Diencephalon (tissue), 2 donors: ENCODE data around the genes POU2AF3 and HOATZ.

GRCh38 chr11:105032378-105032810 lies 2.5 kb downstream of the CASP1 start:
- RAMPAGE, long total RNA = no peak

- RAMPAGE, long total RNA = no peak
These were observed 1.6 kb downstream of the CASP1 start for GRCh38 chr11:105033180-105033894.

GRCh38 chr11:105101375-105101582 lies 38.3 kb downstream of the CARD18 start:
- RAMPAGE, long total RNA = no peak

GRCh38 chr11:105842139-105842443 lies 179.9 kb downstream of the MSANTD4 start:
- RAMPAGE, long total RNA = no peak

- RAMPAGE, long total RNA = no peak
These were observed 61.1 kb downstream of the MSANTD4 start for GRCh38 chr11:105960953-105961336.

DNA sequence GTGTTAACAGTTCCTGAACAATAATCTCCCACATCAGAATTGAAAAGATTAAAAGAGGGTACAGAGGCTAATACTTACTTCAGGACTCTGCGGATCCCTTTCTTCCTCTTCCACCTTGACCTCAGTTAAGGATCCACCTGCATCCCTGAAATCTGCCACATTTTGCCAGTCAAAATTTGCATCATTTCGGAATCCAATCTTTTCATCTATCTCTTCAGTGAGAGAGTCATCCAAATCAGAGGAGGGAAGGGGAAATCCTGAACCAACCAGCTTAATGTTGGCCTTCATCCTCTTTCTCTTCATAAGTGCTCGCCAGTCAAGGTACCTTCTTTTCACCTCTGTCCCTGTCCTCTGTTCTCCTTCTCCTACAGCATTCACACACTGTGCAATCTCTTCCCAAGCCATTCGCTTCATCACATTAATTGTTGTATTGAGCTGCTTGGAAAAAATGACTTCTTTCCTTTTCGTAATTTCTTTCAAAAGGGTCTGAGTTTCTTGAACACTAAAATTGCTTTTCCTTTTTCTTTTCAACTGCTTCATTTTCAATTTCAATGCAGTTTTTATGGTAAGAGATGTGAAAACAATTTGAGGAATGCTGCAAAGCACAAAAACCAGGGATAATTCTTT lies 11.5 kb downstream of the MSANTD4 start:
- RAMPAGE, long total RNA = no peak

- RAMPAGE, long total RNA = no peak
These were observed 99.3 kb downstream of the AASDHPPT start for GRCh38 chr11:106176793-106177141.

- RAMPAGE, long total RNA = no peak
These were observed 322.8 kb downstream of the GUCY1A2 start for GRCh38 chr11:106695557-106695797.

DNA sequence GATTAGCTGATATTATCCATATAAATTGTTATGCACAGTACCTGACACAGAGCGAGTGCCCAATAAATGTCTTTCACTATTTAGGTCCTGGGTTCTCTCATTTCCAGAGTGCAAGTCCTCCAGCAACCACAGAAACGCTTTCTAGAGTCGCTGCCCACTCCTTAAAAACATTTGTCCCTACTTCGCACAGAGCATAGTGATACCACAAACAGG lies 807 bp downstream of the SLC35F2 start:
- RAMPAGE, long total RNA = no peak

GRCh38 chr11:107928012-107928287 lies 298 bp upstream of the RAB39A start:
- RAMPAGE, long total RNA = no peak

GRCh38 chr11:108095244-108095688 lies 26.1 kb upstream of the ACAT1 start:
- RAMPAGE, long total RNA = no peak

- RAMPAGE, long total RNA = no peak
These were observed 15.1 kb upstream of the ACAT1 start for GRCh38 chr11:108105984-108107002.

- RAMPAGE, long total RNA = no peak
These were observed 14.1 kb upstream of the ACAT1 start for GRCh38 chr11:108107003-108107841.

DNA sequence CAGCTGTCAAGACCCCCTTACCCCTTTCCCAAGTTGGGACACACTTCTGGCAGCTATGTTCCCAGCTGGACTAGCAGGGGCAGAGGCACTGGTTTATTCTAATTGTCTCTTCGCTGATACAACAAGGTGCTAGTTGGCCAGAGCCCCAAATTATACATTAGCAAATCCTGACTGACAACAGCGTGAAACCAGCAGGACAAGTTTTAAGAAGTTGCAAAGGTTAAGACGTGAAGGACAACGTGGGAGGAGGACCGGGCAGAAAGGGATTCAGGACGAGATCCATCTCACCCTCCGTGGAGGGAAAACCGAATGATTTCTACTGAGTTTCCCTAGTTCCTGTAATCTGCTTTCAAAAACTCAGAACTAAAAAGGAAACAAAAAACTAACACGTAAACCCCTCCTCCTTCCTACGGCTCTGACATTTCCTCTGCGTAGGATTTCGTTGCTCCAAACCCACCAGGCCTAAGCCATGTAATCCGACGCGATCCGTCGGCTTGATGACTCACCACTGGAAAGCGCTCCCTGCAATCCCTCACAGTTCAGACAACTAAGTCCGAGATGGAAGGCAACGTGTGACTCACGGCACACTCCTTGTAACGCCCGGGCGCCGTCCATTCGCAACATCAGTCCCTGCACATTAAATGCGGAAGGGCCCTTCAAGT lies 758 bp downstream of the POGLUT3 start:
- RAMPAGE, long total RNA = no peak

DNA sequence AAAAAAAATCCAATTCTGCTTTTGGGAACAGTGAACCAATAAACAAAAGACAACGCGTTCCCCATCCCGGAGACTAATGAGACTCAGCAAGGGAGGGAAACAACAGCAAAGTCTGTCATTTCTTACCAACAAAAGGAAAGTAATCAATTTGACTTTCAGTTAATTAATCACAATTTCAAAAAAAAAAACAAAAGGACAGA lies 2.0 kb downstream of the RDX start:
- RAMPAGE, long total RNA = no peak

GRCh38 chr11:110298205-110298613 lies 1.8 kb upstream of the RDX start:
- RAMPAGE, long total RNA = no peak

GRCh38 chr11:110362874-110363749 lies 66.6 kb upstream of the FDX1 start:
- RAMPAGE, long total RNA = no peak

- RAMPAGE, long total RNA = no peak
These were observed at the start of gene POU2AF3 for GRCh38 chr11:111298430-111299492. Gene POU2AF3 (plus strand): TSS chr11:111298546.

DNA sequence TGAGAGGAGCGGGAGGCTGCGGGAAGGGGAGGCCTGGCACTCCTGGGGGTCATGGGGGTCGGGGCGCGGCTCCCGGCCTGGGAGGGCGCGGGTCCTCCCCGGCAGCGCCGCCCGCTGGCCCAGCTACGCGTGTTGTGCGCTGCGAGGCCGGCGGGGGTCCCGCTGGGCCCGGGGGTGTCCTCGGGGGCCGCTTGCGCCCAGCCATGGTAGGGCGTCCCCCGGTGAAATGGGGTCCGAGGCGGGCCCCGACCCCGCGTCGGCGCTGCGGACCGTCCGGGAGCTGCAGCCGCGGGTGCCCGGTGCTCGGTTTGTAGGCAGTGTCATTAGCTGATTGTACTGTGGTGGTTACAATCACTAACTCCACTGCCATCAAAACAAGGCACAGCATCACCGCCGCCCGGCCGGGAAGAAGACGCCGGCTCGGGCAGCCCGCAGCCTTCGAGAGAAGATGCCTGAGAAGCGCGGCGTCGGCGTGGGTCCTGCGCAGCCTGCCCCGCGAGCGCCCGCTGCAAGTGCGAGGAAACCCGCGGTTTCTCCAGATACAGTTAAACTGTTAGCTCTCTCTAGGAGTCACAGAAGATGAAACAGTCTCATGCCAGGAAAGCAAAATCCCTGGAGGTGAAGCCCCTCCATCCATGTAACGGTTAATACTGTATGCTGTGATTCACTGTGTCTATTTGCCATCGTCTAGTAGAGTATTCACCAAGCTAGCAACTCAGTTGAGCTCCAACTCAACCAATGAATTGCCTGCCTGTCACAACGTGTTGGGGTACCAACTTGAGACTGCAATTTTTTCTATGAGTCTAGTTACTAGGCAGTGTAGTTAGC lies 667 bp upstream of the BTG4 start:
- RAMPAGE, long total RNA = no peak

DNA sequence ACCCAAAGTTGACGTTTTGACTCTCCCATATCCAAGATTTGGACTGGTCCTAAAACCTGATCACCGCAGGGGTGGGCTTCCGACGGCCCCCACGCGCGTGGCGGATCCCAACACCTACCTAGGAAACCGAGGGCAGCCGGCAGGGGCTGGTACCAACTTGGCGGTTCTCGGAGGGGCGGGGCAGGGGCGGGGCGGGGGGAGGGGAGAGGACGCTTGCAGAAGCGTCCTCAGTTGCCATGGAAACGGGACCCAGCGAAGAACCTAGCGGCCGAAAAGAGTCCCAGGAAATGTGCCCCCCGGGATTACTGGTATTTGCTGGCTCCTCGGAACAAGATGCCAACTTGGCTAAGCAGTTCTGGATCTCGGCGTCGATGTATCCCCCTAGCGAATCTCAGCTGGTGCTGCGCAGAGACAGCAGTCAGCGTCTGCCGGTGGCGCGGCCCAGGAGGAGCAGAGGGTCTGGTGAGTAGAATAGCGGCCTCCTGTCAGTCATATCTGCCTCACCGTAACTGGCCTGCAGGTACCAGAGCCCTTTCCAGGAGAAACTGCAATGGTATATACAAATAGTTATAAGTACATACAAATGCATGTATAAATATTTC lies at the start of gene HOATZ:
Gene HOATZ, plus strand, starts transcription at position 230 of the 602 bp plus-strand sequence.
- RAMPAGE, long total RNA = start-site peak on the plus strand centred at position 273 of the sequence, 72 bp wide, 94 and 289 reads in 2 replicates; start-site peak on the plus strand centred at position 380 of the sequence, 83 bp wide, 22 and 20 reads in 2 replicates